ENCODE results near the genes ZNF678 and H2AC25.

- PRO-cap, result no peak
Measured at GRCh38 chr1:226722929-226723646, 16.0 kb downstream of the ITPKB start.

- PRO-cap, result no peak
Measured at GRCh38 chr1:226875860-226876485, 5.6 kb downstream of the PSEN2 start.

- PRO-cap, result no peak
Measured at GRCh38 chr1:226920297-226920984, 19.7 kb upstream of the COQ8A start.

DNA sequence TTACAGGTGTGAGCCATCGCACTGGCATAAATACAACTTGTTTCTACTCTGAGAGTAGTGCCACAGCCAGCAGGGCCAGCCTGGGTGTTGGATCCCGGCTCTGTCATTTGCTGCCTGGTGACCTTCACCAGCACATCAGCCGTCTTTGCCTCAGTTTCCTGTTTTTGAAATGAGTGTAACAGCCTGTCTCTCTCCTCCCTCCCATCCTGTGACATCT, 23.7 kb downstream of the COQ8A start:
- PRO-cap, result no peak

GRCh38 chr1:227033296-227033952, 93.3 kb downstream of the COQ8A start:
- PRO-cap, result no peak

DNA sequence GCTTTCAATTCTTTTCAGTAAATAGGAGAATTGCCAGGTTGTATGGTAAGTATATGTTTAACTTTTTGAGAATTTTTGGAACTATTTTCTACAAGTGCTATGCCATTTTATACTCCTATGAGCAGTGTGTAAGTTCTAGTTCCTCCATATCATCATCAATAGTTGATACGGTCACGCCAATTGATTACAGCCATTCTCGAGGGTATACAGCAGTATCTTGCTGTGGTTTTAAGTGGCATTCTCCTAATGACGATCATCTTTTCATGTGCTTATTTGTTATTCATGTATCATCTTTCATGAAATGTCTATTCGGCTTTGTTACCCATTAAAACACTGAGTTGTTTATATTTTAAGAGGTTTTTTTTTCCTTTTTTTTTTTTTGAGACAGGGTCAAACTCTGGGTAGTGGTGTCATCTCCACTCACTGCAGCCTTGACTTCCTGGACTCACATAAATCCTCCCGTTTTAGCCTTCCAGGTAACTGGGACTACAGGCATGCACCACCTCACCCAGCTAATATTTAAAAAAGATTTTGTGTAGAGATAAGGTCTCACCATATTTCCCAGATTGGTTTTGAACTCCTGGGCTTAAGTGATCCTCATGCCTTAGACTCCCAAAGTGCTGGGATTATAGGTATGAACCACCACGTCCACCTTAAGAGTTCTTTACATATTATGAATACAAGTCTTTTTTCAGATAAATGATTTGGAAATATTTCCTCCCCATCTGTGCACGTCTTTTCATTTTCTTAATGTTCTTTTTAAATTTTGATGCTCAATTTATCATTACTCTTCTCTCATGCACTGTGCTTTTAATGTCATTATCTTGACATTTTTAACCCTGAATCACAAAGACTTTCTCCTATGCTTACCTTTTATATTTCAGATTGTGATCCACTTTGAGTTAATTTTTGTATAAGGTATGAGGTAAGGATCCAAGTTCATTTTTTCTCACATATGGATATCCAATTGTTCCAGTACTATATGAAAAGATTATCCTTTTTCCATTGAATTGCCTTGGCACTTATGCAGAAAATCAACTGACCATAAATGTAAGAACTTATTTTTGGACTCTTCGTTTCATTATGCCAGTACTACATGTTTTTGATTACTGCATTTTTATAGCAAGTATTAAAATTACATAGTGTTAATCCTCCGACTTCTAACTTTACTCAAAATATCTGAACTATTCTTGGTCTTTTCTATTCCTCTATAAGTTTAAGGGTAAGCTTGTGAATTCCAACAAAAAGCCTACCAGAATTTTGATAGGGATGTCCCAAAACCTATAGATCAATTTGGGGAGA, 146.7 kb downstream of the COQ8A start:
- PRO-cap, result no peak

- PRO-cap, result no peak
Measured at GRCh38 chr1:227147206-227147718, 171.0 kb downstream of the CDC42BPA start.

DNA sequence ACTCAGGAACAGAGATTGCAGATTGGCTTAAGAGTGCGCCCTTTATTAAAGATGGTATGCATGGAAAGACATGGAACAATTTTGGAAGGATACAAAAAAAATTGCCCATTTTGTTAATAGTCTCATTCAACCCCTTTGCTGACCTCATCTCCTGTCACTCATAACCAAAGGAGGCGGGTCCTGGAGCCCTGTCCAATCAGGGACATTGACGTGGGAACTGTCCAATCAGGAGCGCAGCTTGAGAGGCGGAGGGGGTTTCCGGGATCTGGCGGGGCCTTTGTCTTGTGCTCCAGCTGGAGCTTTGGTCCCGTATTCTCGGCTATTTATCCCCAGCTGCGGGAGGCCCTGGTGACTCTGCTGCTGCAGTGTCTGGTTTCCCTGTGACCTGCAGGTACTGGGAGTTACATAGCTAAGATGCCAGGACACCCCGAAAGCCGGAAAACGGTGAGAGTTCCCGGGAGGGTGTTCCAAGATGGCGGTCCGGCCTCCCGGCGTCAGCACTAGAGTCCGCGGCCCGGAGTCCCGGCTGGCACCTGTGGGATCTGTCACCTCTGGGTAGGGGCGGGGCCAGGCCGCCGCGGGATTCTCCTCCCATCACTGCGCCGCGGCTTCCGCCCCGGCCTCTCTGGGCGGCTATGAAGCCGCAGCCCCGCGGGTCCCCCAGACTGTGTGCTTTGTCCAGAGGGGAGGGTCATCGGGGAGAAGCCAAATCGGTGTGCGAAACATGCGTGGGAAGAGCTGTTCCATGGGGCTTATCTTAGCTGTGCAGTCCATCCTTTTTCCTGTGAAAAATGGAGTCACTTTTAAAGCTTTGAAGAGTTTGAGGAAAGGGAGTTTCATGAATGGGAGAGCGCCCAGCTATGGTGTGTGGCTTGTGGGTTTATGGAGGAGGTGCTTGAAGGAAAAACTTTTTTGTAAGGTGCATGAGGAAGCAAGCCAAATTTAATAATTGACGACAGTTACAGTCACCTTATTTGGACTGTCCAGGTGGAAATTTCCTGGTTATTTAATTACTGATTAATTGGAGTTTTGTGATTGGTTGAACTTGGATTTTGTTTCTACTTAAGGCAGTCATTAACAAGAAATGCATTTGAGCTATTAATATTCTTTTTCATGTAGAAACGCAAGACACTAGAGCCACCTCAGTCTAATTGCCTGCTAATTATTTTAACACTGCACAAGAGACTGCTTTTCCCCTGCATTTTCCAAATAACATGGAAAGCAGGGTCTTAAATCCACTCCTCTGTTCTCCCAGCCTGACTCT, at the start of gene ZNF678:
Gene ZNF678, plus strand, starts transcription at position 276 of the 1,264 bp plus-strand sequence.
- PRO-cap, result unidirectional peak, plus-strand start at position 285 of the sequence; unidirectional peak, plus-strand start at position 447 of the sequence

- PRO-cap, result no peak
Measured at GRCh38 chr1:227759259-227760108, 24.2 kb downstream of the SNAP47 start.

- PRO-cap, result no peak
Measured at GRCh38 chr1:227787461-227787800, 28.0 kb upstream of the PRSS38 start.

DNA sequence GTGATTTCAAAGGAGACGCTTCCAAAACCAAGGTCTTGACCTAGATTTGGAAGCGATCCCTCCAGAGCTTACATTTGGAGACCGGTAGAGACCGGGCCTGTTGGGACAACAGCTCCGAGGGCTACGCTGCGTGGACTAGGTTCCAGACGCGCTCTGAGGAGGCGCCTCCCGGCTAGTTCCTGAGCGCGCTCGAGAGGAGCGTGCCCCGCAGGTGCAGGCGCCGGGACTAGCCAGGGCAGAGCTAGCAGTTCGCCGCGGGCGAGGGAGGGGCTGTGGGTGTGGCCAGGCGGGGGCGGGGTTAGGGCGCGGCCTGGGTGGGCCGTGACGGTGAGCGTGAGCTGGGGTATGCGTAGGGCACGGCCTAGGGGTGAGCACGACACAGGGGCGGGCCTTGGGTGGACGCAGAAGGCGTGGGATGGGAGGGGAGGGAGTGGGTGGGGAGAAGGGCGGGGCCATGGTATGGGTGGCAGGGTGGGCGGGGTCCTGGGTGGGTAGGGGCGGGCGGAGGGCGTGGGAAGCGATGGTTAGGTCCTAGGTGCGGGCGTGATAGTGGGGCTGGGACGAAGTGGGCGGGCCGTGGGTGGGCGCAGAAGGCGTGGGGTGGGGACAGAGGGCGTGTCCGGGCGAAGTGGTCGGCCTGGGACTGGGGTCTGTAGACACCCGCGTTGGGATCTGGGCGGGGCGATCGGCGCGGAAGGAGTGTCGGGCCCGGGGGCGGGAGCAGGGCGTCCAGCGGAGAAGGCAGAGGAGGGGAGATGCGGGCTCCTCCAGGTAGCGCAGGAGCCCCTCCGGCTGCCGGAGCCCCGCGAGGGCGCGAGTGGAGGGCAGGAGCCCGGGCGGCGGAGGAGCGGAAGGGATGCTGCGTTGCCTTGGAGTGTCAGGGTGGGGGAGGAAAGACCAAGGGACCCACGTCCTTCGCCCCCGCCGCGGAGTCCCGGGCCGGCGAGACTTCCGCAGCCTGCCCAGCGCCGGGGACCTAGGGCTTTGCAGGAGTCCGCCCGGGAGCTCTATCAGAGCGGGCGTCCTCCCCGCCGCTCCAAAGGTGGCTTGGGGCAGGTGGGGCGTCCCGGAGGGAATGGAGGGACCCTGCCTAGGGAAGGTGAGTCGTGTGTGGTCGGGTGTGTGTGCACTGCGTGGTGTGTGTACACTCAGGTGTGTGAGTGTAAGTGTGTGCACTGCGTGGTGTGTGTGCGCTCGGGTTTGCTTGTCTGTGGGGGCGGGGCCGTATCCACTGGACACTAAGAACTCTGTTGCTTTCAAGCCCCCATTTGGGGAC, 27.2 kb upstream of the PRSS38 start:
- PRO-cap, result bidirectional peak, plus-strand start at position 507 of the sequence, minus-strand start at position 228 of the sequence; unidirectional peak, plus-strand start at position 744 of the sequence

GRCh38 chr1:227925026-227925557, 22.6 kb downstream of the WNT9A start:
- PRO-cap, result no peak

DNA sequence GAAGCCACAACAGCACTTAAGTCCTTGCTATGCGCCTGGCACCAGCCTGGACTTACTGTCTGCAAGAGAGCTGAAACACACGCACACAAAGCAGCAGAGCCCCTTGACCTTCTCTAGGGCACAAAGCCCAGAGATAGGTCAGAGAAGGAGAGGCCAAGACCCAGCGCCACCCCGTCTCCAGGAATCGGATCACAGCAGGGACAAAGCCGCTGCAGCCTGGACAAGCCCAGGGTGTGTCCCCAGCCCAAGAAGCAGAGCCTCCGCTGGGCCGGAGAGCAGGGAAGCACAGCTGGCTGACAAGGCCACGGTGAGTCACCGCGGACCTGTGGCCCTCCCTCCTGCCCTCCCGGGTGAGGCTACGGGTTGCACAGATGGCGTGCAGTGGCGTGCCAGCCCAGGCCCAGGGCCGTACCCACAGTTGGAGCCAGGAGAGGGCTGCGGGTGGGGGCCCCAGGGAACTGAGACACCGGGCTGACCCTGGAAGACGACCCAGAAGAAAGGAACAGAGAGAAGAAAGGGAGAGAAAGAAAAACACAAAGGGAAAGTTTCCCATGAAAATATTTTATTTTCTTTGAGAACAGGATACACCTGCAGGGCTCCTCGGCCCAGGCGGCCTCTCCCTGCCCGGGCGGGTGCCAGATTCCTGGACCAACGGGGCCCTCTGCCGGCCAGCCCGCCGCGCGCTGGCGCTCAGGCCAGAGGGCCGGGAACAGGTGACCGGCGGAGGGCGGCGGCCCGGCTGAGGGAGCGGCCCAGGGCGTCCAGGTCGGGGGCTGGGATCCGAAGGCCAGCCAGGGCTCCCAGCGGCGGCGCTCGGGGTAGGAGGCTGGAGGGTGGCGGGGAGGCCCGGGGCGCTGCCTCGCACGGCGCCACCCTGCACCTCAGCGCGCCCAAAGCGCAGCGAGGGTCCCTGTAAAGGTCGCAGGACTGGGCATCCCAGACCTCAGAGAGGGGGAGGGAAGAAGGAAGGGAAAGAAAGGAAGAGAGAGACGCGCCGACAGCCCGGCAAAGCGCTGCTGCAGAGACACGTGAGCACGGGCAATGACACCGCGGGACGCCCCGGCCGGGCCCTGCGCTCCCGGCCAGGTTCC, 1.3 kb downstream of the WNT9A start:
- PRO-cap, result no peak

- PRO-cap, result unidirectional peak, plus-strand start at chr1:228157642
Measured at GRCh38 chr1:228157361-228157913, 7.7 kb downstream of the GJC2 start.

- PRO-cap, result unidirectional peak, minus-strand start at chr1:228162355
Measured at GRCh38 chr1:228162213-228163533, 2.9 kb upstream of the IBA57 start.

DNA sequence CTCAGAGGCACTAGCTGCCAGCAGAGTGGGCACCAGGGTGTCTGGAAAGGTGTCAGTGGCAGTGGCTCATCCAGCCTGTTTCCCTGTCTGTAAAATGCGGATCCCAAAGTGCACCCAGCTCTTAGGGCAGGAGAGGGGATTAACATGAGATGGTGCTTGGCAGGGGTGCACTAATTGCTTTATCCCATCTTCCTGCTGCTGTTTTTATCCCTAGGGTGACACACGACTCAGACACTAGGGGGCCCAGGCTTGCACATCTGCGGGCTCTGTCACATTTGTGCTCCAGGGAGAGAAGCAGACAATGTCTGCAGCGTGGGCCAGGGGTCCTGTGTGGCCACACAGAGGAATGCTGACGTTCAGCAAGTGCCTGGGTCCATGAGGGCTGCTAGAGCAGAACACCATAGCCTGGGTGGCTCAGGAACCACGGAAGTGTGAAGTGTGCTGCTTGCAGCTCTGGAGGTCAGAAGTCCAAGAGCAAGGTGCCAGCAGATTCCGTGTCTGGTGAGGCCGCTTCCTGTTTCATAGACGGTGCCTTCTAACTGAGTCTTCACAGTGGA, 19.4 kb downstream of the OBSCN start:
- PRO-cap, result no peak

DNA sequence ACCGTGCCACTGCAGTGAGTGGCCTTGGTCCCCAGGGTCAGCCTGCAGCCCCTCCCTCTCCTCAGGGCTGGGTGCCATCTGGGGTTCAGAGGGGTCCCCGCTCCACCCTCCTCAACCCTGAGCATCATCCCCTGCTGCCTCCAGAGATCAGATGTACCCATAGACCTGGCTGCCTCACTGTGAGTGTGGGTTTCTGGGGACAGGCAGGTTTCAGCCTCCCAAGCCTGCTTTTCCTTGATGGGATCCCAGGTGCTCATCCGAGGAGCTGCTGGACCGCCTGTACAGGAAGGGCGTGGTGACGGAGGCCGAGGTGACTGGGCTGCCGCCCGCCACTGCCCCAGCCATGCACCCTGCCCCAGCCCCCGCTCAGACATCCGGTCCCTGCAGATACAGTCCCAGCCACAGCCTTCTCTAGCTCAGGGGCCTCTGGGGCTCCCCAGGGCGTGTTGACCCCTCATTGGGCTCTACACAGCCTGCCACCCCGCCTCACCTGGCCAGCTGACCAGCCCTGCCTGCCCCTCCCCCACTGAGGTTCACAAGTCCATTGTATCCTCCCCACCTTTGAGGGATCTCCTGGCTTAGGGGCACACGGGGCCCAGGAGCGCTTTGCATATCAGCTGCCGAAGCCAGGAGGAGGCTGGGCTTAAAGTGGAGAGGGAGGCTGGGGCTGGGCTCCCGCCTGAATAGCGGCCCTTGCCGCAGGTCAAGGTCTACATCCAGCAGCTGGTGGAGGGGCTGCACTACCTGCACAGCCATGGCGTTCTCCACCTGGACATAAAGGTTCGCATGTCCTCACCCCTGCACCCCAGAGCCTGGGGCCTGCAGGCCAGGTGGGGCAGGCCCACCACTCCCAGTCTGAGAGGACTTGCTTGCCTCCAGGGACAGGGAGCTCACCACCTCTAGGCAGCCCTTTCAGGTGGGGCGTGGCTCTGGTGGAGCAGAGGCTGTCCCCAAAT, 38.7 kb downstream of the TRIM11 start:
- PRO-cap, result no peak

DNA sequence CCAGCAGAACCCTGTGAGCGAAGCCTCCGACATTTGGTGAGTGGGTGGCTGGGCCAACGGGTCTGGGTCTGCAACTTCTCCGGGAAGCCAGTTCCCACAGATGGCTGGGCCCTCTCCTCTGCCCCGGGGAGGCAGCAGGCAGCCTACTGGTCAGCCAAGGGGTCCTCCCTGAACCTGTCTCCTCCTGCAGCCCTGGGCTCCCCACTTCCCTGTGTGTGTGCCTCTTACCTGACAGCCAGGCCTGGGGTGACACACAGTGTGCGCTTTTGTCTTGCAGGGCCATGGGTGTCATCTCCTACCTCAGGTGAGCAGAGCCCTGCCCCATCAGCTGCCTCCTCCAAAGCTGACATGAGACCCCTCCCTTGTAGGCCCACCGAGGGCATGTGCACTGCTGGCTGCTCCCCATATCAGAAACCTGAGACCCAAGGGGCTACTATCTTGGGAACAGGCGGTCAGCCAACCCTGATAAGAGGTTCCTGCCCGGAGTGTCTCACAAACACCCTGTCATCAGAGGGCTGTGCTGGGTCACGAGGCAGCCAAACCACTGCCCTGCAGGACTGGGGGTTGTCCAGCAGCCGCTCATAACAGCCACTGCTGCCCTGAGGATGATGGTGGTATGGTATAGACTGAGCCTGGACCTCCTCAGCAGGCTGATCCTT, 37.6 kb downstream of the TRIM11 start:
- PRO-cap, result no peak

GRCh38 chr1:228379204-228379586, 27.4 kb downstream of the TRIM11 start:
- PRO-cap, result no peak

- PRO-cap, result bidirectional peak, plus-strand start at chr1:228457627, minus-strand start at chr1:228457637; bidirectional peak, plus-strand start at chr1:228458104, minus-strand start at chr1:228457868
Measured at GRCh38 chr1:228456970-228458237, at the start of gene H2AC25. Gene H2AC25 (minus strand): TSS chr1:228457873.

All from colic lymph node (tissue), 1 donor.